T47D (cell line): ENCODE data around the genes DYNC2H1 and MSANTD4.

DNA sequence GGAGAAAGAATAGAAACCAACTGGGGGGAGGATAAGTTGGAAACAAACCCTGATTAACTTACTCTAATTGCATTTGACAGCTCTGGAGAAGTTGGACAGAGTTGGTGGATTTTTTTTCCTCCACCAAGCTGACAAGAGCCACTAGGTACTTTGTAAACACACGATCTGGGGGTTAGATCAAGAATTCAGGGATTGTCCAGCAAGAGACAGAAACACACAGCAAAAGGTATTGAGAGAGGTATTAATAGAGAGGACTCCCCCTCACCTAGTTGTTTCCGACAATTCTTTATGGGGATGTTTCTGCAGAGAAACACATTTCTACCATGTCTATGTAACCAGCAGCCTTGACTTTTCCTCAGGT is 930 bp downstream of the MAML2 start:
- RRBS: no CpG with 5 or more reads among the region's 2 CpGs

- RRBS: no CpG with 5 or more reads among the region's 2 CpGs
These were observed 101.5 kb upstream of the ARHGAP42 start for GRCh38 chr11:100585654-100585929.

GRCh38 chr11:100688188-100688547 is 1.1 kb downstream of the ARHGAP42 start:
- RRBS: no CpG with 5 or more reads among the region's 2 CpGs

DNA sequence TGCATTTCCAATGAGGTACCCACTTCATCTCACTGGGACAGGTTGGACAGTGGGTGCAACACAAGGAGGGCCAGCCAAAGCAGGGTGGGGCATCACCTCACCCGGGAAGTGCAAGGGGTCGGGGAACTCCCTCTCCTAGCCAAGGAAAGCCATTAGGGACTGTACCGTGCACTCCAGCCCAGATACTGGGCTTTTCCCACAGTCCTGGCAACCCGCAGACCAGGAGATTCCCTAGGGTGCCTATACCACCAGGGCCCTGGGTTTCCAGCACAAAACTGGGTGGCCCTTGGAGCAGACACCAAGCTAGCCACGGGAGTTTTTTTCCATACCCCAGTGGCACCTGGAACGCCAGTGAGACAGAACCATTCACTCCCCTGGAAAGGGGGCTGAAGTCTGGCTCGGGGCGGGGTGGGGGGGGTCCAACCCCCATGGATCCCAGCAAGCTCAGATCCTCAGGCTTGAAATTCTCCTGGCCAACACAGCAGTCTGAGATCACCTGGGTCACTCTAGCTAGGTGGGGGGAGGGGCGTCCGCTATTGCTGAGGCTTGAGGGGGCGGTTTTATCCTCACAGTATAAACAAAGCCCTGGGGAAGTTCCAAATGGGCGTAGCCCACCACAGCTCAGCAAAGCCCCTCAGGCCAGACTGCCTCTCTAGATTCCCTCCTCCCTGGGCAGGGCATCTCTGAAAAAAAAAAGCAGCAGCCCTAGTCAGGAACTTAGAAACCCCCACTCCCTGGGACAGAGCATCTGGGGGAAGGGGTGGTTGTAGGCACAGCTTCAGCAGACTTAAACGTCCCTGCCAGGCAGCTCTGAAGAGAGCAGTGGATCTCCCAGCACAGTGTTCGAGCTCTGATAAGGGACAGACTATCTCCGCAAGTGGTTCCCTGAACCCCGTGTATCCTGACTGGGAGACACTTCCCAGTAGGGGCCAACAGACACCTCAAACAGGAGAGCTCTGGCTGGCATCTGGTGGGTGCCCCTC is 16.9 kb downstream of the TRPC6 start:
- RRBS: no CpG with 5 or more reads among the region's 16 CpGs

GRCh38 chr11:101852414-101852674 is 62.5 kb upstream of the CEP126 start:
- RRBS: no CpG with 5 or more reads among the region's 11 CpGs

GRCh38 chr11:102110870-102111807 is 892 bp downstream of the YAP1 start:
- RRBS: 1% methylated on average over 32 of the region's 80 CpGs

- RRBS: no CpG with 5 or more reads among the region's 5 CpGs
These were observed 28.8 kb downstream of the YAP1 start for GRCh38 chr11:102138900-102139570.

DNA sequence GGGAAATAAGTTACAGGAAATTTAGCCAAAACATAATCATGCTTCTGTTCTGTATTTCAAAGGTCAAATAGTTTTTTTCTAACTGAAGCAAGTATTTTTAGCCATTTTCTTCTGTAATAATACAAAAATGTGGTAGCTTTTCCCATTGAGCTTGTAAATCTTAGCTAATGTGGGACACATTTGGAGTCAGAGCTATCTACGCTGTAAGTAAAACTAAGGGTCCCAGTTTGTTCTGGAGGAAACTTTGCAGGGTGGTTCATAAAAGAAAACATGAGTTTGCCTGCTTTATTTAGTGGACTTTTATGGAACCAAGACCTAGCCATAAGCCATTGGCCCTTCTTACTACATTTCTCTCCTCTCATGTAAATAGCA is 100.5 kb upstream of the BIRC3 start:
- RRBS: no CpG with 5 or more reads among the region's 1 CpG

GRCh38 chr11:102230360-102231433 is 86.6 kb upstream of the BIRC3 start:
- RRBS: no CpG with 5 or more reads among the region's 8 CpGs

DNA sequence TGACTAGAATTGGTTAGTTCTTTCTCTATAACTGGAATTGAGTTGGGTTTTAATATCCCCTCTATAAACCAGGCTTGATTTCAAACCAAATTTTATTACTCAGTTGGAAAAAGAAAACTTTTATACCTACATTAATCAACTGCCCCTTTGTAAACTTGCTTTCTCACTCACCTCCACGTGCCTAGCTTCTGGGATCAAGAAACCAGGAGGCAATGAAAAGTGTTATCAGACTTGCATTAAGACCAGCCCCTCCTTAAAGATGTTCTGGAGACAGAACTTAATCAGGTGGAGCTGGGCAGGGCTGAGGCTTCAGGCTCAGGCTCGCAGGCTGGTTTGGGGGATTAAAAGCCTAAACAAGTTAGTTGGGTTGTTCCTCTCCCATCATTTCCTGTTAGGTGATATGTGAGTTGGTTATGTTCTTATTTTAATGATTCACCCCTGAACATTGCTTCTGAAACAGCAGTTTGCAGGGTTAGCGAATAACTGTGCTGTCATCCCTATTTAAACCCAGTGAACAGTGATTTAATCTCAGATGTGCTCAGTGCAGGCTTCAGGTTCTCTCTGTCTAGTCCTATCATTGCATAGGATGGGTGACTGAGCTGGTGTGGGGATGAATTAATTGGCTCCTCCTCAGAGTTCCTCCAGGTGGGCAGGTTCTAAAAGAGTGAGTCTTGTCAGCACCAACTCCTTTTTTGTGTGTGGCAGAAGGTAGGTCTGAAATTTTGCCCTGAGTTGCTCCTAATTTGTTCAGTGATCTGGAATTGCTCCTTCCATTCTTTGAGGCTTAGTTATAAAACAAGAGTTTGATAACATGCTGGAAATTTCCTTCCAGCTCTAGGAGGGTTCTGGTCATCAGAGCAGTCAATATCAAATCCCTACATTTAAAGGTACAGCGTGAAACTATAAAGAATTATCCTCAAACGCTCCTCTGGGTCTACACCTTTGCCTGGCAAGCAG is 47.3 kb upstream of the BIRC3 start:
- RRBS: no CpG with 5 or more reads among the region's 5 CpGs

GRCh38 chr11:102307225-102307689 is 10.0 kb upstream of the BIRC3 start:
- RRBS: no CpG with 5 or more reads among the region's 4 CpGs

DNA sequence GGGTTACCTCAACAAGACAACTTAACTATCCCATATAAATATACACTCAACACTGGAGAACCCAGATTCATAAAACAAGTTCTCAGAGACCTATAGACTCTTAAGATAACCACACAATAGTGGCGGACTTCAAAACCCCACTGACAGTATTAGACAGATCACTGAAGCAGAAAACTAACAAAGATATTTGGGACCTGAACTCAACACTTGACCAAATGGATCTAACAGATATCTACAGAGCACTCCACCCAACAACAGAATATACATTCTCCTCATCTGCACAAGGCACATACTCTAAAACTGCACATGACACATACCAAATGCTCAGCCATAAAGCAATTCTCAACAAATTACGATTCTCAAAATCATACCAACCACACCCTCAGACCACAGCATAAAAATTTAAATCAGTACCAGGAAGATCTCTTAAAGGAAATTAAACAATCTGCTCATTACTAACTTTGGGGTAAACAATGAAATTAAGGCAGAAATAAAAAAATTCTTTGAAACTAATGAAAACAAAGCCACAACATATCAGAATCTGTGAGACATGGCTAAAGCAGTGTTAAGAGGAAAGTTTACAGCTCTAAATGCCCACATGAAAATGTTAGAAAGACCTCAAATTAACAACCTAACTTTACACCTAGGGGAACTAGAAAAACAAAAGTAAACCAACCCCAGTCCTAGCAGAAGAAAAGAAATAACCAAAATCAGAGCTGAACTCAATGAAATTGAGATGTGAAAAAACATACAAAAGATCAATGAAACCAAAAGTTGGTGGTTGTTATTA is 37.3 kb downstream of the TMEM123 start:
- RRBS: no CpG with 5 or more reads among the region's 2 CpGs

DNA sequence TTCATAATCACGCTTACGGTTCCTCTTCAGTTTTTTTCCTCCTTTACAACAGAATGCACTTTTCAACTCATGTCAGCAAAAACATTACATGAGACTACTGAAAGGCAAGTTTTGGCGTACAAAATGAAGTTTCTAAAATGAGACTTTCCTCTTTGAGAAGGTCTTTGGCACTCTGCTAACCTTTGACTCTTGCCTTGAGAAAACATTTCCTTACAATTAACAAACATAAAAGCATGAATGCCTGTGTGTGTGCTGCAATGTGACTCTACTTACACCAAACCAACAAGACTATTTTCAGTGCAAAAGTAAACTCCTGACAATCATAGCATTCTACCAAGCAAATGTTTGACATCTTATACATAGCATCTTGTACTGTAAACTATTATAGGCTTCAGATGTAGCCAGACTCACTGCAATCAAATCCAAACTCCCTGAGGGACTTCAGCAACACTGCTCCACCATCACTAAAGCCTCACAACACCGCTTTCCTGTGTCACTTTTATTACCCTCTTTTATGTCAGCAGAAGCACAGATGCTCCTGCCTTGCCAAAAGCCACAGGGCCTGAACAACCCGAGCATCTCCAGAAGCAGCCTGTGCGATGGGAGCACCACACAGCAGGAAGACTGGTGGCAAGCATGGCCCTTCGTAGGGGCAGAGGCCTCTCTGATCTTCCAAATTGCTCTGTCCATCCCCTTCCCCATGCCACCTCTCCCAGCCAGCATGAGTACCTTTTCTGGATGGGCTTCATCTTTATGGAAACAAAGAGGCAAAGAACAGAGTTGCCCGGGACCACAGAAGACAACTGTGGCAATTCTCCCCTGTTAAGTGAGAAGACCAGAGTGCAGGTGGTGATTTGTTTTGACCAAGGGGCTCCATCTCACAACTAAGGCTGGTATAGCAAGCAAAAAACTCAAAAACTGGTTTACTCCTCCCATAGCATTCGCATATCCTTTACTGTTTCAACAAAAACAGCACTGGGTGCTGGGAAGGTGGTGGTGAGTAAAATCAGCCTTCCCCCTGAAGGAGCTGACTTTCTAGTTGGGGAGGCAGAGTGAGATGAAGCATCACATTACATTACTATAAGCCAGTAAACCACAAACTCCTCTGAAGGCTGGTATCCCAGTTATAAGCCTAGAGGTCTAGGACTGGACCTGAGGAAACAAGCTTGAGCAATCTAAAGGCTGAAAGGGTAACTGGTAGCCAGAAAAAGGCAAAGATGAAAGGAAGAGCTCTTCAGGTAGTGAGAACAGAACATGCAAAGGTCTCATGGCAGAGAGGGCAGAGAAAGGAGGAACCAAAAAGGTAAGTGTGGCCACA is 22.8 kb downstream of the TMEM123 start:
- RRBS: no CpG with 5 or more reads among the region's 9 CpGs

DNA sequence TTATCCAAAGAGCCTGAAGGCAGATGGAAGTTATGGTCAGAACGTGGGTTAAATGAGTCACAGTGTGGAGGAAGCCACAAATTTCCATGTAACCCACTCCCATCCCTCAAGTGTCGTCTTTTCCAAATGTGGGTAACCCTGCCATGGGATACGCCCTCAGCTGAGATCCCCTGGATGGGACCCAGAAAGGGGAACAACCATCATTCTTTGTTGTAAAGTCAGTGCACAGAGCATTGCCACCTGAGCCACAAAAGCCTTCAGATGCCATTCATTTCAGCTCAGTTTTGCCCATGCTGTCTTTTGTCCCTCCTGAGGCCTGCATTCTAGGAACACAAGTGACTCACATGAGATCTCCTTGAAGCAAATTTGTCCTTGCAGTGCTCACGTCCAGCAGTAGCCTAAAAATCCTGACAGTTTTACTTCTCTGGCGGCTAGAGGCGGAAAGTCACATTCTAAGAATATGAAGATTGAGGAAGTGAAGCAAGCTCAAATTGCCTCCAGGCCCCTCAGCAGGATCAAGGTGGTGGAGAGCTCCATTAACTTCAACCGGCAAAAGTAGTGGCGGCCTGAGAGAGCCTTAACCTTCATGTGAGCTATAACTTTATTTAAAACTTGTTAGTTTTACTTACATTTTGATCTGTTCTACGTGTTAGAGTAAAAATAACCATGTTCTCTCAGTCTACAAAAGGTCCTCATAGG is 30.5 kb downstream of the MMP13 start:
- RRBS: no CpG with 5 or more reads among the region's 9 CpGs

DNA sequence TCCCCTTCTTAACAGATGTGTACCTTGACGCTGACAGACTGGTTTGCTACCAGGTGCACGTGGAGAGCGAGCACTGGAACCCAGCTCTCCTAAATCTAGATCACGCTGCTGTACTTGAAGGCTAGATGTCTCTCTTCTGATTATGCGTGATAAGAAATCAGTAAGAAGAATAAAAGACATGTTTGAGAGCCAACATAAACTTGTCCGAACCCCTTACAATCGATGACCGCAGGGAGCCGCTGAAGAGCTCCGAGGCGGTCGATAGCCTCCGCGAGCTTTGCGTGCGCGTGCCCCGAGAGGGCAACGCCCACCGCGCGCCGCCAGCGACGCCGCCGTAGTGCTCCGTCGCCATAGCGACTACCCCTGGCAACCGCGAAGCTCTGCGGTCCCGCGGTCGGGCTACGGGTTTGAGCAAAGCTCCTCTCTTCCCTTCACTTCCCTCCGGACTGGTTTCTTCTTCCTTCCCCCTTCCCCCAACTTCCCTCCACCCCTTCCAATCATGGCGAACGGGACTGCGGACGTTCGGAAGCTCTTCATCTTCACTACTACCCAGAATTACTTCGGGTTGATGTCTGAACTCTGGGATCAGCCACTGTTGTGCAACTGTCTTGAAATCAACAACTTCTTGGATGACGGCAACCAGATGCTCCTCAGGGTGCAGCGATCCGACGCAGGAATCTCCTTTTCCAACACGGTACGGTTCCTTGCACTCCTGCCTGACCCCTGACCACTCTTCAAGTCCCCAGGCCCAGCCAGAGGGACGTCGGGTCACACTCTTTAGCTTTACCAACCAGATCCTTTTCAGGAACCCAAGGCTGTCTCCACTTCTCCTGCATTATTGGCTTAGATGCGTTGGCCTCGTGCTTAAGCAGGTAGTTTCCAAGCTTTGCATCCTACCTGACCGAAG is at the start of gene DYNC2H1:
Gene DYNC2H1, plus strand, starts transcription at position 351 of the 907 bp plus-strand sequence.
- RRBS: no CpG with 5 or more reads among the region's 55 CpGs

DNA sequence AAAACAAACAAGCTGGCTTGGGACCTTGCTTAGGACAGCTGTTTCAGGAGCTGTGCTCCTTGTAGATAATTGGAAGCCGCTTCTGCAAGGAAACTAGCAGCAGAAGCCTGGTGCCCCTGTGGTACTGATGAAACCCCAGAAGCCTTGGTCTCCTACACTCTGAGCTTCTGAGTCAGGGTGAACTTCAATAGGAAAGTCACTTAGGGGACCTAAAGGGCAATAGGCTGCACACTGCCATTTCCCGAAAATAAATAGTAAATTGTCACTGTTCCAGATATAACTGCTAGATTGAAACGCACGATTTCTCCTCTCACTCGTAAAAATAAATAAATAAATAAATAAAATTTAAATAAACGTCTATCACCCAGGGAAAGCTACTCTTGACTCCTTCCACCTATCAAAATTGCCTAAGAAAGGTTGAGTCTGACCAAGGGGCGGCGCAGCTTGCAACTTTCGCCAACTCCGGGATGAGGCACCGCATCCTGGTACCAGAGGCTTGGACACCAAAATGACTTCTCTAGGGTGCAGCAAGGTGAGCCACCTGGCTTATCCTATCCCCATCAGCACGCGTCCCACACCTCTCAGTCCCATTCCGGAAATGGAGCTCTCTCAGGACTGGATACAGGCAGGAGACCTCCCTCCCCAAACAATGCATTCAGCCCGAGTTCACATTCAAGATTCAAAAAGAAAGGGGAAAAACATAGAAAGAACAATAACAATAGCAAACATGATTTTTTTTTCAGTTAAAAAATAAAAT is 733 bp downstream of the PDGFD start:
- RRBS: 34% methylated on average over 5 of the region's 15 CpGs

GRCh38 chr11:106010378-106011004 is 11.5 kb downstream of the MSANTD4 start:
- RRBS: no CpG with 5 or more reads among the region's 5 CpGs

GRCh38 chr11:106021608-106022901 is at the start of gene MSANTD4:
Gene MSANTD4, minus strand, starts transcription at chr11:106022240.
- RRBS: 1% methylated on average over 24 of the region's 61 CpGs

DNA sequence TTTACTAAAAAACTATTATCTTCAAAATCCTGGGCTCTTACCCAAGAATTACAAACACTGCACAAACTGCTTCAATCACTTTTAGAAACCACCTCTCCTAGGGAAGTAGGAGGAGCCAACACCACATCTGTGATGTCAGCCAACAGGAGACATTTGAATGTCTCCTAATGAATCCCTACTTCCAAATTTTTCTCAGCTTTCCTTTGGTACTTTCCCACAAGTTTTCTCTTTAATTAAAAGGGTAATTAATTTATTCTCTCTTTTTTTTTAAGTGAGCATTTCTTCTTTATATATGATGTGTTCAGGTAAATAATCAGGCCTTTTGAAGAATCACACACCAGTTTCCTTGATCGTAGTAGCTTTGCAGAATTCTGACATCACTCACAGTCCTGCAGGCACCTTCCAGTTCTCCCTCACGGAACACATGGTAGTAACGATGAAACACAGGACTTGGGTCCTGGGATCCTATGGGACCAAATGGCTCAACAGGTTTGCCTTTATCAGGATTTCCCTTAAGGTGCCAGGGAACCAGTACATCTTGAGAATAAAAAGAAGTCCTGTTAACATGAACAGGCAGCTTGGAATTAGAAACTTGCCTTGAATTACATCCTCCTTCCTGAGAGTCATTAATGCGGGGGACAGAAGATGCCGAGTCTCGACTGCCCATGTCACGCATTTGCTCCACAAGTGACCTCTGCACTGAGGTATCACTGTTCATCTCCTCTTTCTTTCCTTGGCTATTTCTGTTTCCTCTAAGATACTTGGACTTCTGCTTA is 46.9 kb upstream of the CWF19L2 start:
- RRBS: no CpG with 5 or more reads among the region's 7 CpGs

GRCh38 chr11:107612457-107612848 is 21.5 kb downstream of the ELMOD1 start:
- RRBS: no CpG with 5 or more reads among the region's 2 CpGs